Right cardiac atrium (tissue), 1 donor: Measurements from ENCODE around the genes VENTX and ADAM8.

DNA sequence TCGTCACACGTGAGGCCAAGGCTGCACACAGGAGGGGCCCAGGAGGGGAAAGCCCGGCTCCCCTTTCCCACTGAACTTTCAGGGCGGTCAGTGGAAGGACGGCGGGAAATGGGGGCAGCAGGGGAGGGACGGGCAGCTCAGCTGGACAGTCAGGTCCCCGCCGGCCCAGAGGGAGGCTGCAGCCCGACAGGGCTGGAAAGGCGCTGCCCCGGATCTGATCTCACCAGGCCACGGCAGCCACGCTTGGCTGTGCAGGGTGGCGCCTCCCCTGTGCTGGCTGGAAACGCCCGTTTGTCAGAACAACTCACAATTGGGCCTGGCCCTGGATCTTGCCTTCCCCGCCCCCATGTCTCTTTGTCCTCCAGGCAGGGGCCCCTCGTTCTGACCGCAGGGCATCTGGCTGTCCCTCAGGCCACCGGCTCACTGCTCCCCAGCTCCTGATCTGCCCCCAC lies 43.2 kb upstream of the ADGRA1 start:
- PRO-cap: bidirectional peak, plus-strand start at position 357 of the sequence, minus-strand start at position 216 of the sequence

DNA sequence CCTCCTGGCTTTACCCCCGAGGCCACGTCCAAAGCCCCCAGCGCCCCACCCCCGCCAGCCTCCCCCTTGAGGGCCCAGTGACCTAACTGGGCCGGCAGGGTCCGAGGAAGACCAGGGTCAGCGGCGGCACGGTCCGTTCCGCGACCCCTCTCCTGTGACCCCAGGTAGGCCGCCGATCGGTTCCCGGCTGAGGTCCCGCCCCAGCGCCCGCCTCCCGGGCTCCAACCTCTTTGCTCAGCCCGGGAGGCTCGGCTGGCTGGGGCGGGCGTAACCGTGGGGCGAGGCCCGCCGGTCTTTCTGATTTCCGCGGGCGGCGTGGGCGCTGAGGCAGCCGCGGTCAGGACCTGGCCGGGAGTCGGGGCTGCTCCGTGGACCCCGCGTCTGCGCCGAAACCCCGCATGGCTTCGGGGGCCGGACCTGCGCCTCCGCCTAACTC lies 1.3 kb upstream of the VENTX start:
- PRO-cap: no peak

DNA sequence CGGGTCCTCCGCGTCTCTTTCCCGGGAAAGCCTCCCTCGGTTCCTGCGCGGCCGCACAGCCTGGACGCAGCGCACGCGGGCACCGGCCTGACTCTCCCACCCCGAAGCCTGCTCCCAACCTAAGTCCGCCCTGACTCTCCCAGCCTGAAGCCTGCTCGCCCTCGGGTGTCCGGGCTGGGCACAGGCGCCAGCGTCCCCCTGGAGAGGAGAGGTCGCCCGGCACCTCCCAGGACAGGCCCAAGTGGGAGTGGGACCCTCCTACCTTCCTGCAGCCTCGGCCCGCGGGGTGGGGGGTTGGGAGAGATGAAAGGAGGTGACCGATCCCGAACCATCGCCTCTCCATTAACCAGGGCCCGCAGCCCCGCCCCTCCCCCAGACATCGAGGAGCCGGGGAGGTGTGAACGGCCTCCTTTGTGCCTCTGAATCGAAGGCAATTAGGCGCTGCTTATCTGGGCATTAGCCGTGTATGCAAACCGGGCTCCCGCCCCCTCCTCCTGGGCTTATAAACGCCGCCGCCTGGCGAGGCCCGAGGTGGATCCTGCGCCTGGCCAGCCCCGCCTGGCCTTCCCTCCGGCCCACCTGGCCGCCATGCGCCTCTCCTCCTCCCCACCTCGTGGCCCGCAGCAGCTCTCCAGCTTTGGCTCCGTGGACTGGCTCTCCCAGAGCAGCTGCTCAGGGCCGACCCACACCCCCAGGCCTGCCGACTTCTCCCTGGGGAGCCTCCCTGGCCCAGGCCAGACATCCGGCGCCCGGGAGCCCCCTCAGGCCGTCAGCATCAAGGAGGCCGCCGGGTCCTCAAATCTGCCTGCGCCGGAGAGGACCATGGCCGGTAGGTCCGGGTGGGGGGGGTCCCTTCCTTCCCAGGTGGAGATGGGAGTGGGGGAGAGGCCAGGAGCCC lies at the start of gene VENTX:
TSS of gene VENTX (plus strand) at position 529 of the 898 bp plus-strand sequence.
- PRO-cap: no peak

- PRO-cap: unidirectional peak, plus-strand start at chr10:133257706
These were observed 18.9 kb downstream of the ADAM8 start for GRCh38 chr10:133257333-133258536.

DNA sequence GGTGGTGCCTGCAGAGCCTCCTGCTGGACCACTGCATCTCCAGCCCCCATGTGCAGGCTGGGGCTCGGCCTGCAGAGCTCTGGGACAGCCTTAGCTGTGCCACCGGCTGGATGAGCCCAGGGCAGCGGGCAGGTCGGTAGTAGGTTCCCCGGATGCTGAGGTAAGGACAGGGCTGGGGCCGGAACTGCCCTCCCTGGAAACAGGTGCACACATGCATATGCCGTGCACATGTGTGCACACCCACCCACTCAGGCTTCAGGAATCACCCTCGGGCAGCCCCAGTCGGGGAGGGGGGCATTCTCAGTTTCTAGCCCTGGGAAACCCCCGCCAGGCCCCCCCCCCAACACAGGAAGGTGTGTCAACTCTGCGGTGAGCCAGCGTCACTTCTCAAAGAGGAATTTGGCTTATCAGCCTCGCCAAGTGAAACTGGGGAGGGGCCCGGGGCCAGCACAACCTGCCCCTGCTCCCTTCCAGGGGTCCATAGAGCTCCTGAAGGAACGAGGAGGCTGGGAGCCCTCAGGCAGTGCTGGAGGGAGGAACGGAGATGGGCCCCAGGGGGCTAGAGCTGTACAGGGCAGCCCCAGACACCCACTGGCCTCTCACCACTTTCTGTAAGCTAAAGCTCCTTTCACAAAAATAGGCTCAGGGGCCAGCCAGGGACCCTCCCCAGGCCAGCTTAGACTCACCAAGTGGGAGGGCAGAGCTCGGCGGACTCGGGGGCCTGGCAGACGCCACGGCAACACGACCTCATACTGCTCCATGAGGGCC lies 1.7 kb downstream of the ADAM8 start:
- PRO-cap: no peak

- PRO-cap: no peak
These were observed at the start of gene ADAM8 for GRCh38 chr10:133276262-133277387. ADAM8 (minus strand) TSS chr10:133276868.

DNA sequence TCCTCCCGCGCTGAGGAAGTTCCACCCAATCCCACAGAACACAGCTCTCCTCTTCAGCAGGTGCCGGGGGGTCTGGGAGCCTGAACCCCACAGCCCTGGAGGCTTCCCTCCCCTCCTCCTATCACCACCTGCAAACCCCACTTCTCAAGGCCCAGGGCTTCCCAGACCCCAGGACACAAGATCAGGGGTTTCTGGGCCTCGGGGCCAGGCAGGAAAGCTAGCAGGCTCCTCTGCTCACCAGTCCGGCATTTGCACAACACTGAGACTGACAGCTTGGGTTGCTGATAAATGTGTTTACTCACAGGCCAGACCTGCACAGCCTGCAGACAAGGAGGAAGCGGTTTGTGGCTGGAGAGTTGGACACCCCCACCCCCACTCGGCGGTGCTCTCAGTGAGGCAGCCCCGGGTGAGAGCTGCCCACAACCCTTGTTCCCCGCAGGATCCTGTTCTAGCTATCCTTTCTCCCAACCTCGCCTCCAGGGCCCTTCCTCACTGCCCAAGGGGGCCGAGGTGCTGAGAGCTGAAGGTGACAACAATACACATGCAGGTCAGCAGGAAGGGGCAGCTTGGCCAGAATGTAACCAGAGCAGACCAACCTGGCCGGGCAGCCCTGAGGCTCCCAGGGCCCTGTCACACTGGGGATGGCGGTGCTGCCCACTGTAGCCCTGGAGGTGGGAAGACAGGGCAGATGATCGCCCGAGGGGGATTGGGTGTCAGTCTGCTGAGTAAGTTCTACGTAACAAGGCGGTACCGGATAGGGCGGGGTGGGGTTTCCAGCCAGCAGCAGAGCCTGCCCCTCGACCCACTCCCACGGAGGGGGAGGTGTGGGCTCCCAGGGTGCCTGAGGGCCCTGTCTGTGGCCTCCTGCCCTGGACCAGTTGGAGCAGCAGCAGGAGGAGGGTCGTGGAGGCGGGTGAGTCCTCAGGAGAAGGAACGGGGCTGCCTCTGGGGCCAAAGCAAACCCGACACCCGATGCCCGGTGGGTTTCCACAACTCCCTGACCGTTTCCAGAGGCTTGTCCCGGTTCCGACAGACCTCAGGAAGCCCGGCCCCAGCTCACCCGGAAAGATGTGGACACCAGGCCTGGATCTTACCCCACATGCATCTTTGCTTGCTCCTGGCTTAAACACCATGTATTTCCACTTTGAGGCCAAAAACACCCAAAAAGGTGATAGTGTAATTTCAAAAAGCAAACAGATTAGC lies 2.1 kb upstream of the ADAM8 start:
- PRO-cap: no peak

GRCh38 chr10:133310079-133310557 lies 1.4 kb downstream of the ZNF511 start:
- PRO-cap: no peak

DNA sequence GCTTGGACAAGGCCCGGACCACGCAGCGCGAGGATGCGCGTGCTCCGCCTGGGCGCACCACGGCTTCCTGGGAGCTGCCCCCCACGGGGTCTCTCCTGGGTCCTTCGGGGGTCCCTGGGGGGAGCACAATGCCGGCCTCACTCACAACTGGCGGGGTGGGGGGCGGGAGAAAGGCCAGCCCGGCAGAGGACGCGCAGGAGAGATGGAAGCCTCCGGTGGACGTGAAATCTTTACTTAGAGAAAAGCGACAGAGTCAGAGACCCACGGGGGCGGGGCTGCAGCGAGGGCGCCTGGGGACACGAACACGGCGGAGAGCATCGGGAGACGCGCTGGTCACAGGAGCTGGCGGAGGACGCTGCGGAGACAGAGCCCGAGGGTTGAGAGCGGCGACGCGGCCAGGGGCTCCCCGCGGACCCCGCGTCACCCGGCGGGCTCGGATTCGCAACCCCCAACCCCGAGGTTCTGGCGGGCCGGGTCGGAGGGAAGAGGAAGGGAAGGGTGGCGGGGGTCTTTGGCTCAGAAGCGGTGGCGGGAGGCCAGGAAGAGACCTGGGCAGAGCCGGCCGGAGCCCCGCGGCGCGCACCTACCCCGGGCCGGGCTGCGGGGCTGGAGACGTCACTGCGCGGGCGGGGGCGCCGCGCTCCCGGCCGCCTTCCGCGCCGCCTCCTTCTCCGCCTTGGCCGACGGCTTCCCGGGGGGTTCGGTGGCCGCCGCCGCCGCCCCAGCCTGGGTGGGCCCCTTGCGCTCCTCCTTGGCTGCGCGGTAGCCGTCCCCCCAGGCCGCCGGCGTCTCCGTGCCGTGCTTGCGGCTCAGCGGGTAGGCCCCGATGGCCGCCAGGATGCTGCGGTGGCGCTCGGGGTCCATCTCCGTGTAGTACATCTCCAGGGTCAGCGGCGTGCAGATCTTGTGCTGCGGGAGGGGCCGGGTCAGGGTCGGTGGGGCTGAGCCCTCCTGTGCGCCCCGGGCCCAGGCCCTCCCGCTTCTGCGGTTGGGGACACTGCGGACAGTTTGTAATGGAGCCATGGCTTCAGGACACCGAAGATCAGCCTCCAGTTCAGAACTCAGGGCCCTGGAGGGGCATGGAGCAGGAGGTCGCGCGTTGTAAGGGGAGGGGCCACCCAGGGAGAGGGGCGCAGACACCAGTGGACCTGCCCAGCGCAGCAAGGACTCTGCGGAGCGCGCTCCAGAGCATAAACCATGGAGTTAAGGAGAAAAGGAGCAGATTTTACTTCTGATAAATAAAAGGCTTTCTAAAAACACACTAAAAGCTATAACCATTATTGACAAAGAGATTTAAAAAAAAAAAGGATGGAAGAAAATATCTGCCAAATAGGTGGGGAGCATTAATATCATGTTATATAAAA lies 11.0 kb downstream of the CALY start:
- PRO-cap: no peak

DNA sequence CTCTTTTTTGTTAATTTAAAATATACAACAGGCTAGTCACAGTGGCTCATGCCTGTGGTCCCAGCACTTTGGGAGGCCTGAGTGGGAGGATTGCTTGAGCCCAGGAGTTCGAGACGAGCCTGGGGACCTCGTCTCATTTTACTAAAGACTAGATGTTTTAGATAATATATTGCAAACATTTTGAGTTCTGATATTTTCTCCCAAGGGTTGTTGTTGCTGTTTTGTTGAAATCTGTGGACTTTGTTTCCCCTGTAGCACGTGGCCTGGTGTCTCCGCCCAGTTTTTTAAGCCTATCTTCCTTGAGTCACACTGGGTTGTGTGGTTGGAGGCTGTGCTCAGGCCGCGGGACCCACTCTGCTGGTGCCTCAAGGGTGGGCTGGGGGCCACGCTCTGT lies 4.4 kb upstream of the PRAP1 start:
- PRO-cap: no peak

DNA sequence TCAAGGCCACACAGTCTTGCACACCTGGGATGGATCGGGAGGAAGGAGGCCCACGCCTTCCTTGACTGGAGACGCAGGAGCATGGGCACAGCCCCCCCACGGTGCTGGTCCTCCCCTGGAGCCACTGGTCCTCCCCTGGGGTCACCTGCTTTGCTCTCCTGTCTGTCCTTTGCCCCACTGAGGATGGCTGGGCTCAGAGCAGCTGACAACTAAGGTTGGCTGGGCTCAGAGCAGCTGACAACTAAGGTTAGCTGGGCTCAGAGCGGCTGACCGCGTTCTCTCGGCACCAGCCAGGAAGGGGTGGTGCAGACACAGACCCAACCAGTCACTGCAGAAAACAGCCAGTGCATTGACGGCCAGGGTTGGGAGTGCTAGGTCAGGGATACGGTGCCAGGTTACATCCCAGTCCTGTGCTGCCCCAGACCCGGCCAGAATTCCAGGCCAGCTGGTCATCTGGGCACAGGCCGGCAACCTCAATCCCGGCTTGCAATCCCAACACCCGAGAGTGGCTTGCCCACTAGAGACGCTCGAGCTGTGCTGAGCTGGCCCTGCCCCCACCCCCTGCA lies 3.6 kb downstream of the PRAP1 start:
- PRO-cap: no peak

GRCh38 chr10:133352950-133354102 lies 4.5 kb downstream of the FUOM start:
- PRO-cap: no peak

DNA sequence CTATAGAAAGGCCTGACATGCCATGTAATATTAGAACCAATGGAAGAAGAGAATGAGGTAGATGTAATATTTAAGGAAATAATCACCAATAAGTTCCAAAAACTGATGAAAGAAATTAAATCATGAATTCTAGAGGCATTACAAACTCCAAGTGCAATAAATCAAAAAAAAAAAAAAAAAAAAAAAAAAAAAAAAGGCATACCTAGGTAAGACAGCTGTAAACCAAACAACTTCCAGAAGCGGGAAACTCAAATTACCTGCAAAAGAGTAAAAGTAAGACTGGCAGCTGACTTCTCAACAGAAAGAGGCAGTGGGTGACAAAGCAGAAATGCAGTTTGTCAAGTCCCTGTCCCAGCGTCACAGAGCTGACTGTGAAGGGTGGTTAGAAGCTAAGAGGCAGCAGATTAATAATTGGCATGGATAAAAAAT lies 4.5 kb upstream of the SPRN start:
- PRO-cap: no peak

- PRO-cap: no peak
These were observed 3.6 kb upstream of the CYP2E1 start for GRCh38 chr10:133523505-133524089.